Retinal pigment epithelial cell (primary cell): Measurements from ENCODE around the gene CARD6.

DNA sequence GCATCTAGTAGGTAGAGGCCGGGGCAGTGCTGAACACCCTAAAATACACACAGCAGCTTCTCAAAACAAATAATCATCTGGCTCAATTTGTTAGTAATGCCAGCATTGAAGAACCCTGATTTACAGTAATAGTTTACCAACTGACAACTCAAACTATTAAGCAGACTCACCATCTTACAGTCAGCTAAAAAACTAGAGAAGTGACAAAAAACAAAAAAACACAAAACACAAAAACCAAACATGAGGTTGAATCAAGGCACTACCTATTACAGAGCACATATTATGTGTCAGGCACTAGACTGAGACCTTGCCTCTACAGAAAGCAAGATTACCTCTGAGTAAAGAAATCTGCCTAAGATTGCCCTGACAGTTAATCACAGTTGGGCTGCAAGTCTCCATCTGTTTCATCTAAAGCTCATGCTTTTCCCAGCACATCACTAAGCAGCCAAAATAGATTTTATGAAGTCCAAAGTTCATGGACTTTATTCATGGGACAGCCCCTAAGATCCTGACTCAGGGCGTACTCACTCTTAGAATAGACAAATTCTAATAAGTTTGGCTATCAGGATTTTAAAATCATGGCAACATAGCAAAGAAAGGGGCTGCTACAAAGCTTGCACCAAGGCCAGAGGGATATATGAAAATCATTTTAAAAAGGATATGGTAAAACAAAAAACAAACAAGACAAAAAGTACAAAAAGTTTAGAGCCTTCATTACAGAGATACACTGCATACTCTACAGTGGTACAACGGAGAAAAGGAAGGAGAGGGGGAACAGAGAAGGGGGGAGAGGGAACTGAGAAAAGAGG lies 58.4 kb downstream of the RICTOR start:
- RRBS: no CpG with 5 or more reads among the region's 3 CpGs

- RRBS: no CpG with 5 or more reads among the region's 2 CpGs
These were observed 8.5 kb downstream of the RICTOR start for GRCh38 chr5:39065510-39066349.

- RRBS: no CpG with 5 or more reads among the region's 5 CpGs
These were observed 32.3 kb downstream of the FYB1 start for GRCh38 chr5:39186998-39187519.

- RRBS: no CpG with 5 or more reads among the region's 10 CpGs
These were observed 10.9 kb downstream of the FYB1 start for GRCh38 chr5:39208346-39208880.

GRCh38 chr5:39274307-39274641 lies 54.9 kb upstream of the FYB1 start:
- RRBS: no CpG with 5 or more reads among the region's 2 CpGs

- RRBS: 92% methylated on average over 2 of the region's 12 CpGs
These were observed 1.8 kb downstream of the C9 start for GRCh38 chr5:39362360-39363067.

DNA sequence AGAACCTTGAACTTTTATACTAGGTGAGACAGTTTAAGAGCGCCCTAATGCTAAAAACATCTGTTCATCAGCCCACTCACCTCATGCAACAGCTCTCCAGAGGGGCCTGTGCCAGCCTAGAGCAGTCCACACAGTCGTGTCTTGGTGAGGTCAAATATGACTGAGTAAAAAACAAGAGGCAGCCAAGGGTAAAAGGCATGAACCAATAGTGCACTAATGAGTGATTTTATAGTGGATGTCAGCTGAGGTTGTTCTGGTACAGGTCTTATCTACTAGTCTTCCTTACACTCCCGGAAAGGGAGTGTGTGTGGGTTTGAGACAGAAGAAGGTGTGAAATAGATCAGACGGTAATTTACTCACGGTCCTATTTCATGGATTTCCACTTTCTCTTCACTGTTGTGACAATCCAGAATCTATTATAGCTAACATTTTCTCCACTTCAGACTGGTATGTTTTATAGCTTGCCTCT lies 6.9 kb upstream of the C9 start:
- RRBS: no CpG with 5 or more reads among the region's 5 CpGs

- RRBS: no CpG with 5 or more reads among the region's 1 CpG
These were observed 25.5 kb downstream of the DAB2 start for GRCh38 chr5:39398930-39399956.

DNA sequence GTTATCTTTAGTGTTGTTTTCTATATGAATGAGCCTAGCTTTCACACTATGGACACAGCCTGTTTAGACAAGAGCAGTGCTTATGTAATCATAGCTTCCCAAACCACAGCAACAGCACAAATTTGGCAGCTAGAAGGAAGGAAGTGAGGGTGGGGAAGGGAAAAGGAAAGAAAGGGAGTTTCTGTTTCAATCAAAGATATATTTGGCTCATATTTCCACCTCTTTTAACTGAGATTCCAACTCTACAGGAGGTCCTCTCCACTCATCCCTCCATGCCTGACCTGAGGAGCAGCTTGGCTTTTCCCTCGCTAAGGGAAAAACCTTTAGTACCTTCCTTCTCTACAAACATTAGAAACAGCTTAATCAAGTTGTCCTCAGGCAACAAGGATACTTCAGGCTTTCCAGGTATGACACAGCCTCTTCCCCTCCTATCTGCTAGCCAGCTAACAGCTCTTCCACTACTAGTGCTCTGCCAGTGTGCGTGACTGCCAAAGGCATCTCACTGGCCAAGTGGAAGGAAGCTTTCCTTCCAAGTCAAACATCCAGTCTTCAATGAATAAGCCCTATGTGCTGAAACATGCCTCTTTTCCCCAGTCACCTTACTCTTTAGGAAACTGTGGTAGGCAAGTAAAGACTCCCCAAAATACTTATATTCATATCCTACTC lies 268.6 kb upstream of the PTGER4 start:
- RRBS: no CpG with 5 or more reads among the region's 2 CpGs

DNA sequence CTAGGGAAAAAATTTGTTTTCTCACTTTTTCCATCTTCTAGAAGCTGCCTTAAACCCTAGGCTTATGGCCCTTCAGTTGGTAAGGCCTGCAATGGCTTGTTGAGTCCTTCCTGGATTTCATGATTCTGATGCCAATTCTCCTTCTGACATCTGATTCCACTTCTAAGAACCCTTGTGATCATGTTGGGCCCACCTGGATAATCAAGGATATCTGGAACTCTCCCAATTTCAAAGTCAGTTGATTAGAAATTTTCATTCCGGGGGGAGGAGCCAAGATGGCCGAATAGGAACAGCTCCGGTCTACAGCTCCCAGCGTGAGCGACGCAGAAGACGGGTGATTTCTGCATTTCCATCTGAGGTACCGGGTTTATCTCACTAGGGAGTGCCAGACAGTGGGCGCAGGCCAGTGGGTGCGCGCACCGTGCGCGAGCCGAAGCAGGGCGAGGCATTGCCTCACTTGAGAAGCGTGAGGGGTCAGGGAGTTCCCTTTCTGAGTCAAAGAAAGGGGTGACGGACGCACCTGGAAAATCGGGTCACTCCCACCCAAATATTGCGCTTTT lies 138.6 kb upstream of the PTGER4 start:
- RRBS: no CpG with 5 or more reads among the region's 21 CpGs

DNA sequence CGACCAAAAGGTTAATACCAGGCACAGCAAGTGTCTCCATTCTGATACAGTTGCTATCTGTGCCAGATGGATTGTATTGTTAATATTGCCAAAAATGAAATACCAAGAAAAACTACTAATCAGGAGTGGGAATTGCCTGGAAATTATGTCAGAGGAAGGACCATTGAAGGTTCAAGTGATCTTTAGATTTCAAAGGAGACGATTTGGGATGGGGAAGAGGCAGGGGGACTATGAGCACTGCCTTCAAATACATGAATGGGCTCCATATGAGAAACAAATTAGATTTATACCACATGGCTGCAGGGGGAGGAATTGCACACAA lies 95.9 kb upstream of the PTGER4 start:
- RRBS: no CpG with 5 or more reads among the region's 2 CpGs

DNA sequence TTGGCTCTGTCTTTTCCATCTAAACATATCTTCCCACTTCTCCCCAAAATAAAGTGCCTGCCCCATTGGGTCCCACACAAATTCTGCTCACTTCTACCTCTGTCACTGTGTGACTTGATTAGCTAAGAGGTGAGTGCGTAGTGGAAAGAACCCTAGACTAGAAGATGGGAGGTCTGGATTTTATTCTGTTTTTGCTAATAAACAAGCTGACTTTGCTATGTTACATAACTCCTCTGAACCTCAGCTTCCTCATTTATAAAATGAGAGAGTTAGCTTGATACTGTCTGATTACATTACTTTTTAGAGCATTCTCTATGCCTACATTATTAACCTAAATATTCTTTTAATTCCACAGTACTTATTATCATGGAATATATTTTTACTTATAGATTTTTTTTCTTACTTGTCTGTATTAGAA lies 51.3 kb upstream of the PTGER4 start:
- RRBS: no CpG with 5 or more reads among the region's 1 CpG

GRCh38 chr5:40680665-40681243 lies 1.0 kb downstream of the PTGER4 start:
- RRBS: 0% methylated on average over 2 of the region's 30 CpGs

DNA sequence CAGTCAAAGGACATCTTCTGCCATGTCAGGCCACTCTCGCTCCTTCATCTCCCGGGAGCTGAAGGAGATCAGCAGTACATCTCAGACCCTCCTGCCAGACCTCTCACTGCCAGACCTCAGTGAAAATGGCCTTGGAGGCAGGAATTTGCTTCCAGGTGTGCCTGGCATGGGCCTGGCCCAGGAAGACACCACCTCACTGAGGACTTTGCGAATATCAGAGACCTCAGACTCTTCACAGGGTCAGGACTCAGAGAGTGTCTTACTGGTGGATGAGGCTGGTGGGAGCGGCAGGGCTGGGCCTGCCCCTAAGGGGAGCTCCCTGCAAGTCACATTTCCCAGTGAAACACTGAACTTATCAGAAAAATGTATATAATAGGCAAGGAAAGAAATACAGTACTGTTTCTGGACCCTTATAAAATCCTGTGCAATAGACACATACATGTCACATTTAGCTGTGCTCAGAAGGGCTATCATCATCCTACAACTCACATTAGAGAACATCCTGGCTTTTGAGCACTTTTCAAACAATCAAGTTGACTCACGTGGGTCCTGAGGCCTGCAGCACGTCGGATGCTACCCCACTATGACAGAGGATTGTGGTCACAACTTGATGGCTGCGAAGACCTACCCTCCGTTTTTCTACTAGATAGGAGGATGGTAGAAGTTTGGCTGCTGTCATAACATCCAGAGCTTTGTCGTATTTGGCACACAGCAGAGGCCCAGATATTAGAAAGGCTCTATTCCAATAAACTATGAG lies 12.5 kb downstream of the PTGER4 start:
- RRBS: 97% methylated on average over 2 of the region's 10 CpGs

DNA sequence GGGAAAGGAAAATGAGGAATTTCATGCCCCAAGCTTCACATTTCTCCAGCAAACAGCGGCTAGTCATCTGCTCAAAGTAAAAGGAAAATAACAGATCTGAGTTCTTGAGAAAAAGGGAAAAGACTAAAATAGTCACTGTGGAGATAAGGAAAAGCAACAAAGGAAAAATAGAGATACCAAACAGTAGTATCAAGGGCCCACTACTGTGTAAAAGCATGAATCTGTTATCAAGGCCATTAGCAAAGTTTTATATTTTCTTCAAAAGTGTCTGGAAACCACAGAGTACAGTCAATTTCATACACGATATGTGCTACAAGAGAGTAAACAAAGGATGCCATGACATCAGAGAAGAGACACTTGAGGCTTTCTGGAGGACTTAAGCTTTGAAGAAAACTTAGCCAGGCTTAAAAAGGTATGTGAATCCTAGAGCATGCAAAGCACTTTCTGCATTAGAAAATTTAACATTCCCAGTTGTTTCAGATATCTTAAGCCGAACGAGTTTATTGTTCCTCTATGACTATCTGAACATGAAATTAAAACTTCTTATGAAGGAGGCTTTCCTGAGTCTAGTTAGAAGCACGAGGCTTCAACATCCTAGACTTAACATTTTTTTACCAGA lies 1.3 kb downstream of the TTC33 start:
- RRBS: no CpG with 5 or more reads among the region's 5 CpGs

DNA sequence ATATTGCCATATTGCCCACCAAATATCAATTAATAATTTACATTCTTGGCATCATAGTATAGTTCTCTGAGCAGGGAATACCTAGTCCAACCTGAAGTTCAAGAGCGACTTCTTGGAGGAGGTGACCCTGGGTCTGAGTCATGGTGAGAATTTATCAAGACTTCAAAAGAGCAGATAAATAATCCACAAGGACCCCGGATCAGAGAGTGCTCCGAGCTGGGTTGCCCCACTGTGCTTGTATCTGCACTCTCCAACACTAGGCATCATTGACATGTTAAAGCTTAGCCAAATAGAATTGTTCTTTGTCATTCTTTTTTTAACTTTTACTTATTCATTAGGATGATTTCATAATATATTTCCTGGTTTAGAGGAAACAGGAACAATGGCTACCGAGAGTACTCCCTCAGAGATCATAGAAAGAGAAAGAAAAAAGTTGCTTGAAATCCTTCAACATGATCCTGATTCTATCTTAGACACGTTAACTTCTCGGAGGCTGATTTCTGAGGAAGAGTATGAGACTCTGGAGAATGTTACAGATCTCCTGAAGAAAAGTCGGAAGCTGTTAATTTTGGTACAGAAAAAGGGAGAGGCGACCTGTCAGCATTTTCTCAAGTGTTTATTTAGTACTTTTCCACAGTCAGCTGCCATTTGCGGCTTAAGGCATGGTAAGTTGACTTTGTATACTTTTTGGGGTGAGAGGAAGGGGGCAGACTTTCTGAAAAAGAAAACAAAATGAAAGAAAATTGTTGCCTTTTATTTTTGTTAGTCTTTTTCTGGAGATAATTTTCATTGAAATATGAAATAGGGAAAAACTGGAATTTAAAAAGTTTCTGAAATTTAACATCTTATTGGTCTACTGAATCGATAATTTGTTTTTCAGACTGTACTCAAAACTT lies at the start of gene CARD6:
TSS of gene CARD6 (plus strand) at position 367 of the 896 bp plus-strand sequence.
- RRBS: no CpG with 5 or more reads among the region's 10 CpGs

DNA sequence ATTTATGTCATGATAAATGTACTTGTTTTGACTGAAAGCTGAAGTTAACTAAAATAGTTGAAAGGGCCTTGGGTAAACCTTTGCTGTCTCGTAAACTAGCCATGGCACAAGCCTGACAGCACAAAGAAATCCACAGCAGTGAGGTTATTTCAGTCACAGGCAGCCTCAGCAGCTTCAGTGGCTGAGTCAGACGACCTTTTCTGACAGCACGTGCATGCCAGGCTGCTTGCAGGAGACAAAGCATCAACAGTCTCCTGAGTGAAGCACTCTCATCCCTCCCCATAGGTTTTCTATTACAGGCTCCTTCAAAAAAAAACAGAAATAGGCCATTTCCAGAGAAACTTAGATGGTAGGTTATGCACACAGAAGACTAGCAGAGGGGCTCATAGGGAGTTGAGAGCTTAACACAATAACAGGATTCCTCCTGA lies 34.6 kb downstream of the OXCT1 start:
- RRBS: no CpG with 5 or more reads among the region's 3 CpGs

- RRBS: no CpG with 5 or more reads among the region's 3 CpGs
These were observed 248.1 kb upstream of the GHR start for GRCh38 chr5:42175019-42175567.

DNA sequence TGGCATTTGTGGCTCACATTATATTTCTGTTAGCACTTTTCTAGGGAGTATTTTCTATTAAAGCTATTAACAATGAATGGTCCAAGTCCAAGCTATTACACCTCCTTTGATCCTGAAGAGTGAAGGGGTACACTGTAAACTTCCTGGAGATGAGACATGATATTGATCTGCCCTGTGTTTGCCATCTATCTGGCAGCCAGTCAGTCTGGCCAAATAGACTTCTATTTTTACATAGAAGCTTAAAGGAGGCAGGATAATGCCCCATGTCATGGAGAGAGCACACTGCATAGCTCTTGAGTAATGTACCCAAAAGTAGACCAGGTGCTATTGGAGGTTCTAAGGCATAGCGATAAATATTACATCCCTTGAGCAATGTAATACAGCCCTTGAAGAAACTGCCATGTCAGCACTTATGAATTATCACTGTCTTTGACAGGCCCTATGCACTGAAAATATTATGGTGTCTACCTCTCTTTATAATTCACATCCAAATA lies 131.7 kb downstream of the GHR start:
- RRBS: no CpG with 5 or more reads among the region's 1 CpG